Fibroblast of the aortic adventitia (primary cell): ENCODE results near the gene GRXCR2.

DNA sequence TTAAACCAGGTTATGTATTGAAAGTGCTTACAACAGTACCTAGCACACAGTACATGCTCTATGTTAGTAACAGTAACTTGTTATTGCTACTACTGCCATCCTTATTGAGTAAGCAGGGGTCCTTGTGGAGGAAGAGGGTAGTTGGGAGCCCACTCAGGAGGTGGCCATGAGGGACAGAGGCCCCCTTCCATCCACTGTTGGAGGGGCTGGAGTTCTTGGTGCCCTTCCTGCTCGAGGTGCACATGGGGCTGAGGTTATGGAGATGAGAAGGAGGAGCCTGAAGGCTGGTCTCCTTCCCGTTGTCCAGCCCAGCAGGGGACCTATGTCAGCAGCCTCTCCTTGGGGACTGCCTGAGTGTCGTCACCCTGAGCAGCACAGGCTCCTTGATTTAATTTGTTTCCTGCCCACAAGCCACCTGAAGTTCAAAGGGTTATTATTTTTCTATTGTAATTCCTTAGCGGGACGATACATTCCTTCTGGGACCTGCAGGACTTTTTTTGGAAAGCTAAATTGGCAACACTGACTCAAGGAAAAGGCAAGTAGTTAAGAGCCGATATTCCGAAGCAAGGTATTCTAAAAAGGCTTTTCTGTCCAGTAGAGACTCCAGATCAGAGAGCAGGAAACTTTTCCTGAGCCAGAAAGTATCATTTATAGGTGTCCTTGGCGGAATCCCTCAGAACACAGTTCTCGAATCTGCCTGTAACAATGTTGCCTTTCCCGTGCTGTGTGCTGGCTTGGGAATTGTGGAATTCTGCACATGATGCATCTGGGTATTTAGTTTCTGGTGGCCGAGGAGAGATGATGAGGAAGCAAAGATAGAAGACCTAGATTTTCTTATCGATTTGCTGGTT lies 55.2 kb downstream of the ARHGAP26 start:
- CAGE, long polyA plus RNA = no peak

- CAGE, long polyA plus RNA = no peak
Observed at GRCh38 chr5:142874515-142875393, 104.6 kb downstream of the ARHGAP26 start.

- CAGE, long polyA plus RNA = no peak
Observed at GRCh38 chr5:142901100-142901477, 130.9 kb downstream of the ARHGAP26 start.

- CAGE, long polyA plus RNA = no peak
Observed at GRCh38 chr5:142901816-142902446, 131.8 kb downstream of the ARHGAP26 start.

DNA sequence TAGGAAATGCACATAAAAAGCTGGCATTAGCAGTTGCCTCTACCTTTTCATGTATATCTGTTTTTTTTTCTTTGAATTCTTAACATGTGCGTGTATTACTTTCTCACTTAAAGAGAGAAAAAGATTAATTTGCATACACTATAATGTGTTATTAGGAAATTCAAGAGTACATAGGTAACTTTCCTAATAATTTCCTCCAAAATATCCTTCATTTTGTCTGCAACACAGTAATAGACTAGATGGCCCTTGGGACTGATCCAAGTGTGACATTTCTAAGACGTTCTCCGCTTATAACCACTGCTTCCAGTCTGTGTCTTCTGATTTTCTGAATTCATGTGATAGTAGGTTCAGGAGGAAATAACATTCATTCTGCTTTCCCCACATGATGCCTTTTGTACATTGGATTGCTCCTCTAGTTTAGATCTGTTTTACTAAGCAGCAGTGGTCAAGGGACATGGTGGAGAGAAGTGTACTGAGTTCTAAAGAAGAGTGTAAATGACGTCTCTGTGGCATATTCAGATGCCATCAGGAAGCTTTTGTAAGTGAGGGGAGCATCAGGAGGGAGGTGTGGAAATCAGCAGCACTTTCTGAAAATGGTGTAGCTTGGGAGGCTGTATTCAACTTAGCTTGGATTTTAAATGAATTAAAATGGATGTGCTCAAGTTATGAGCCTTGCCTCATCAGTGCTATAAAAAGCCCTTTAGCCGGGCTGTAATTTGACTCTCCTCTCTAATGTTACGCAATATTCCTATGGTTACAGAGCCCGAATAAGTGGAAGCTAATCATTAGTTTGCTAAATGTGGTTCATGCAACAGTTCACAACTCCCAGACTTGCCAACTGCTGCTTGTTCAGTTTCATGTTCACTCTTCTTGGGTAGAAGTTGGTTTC lies 281.1 kb downstream of the ARHGAP26 start:
- CAGE, long polyA plus RNA = no peak

GRCh38 chr5:143056797-143057127 lies 286.6 kb downstream of the ARHGAP26 start:
- CAGE, long polyA plus RNA = no peak

DNA sequence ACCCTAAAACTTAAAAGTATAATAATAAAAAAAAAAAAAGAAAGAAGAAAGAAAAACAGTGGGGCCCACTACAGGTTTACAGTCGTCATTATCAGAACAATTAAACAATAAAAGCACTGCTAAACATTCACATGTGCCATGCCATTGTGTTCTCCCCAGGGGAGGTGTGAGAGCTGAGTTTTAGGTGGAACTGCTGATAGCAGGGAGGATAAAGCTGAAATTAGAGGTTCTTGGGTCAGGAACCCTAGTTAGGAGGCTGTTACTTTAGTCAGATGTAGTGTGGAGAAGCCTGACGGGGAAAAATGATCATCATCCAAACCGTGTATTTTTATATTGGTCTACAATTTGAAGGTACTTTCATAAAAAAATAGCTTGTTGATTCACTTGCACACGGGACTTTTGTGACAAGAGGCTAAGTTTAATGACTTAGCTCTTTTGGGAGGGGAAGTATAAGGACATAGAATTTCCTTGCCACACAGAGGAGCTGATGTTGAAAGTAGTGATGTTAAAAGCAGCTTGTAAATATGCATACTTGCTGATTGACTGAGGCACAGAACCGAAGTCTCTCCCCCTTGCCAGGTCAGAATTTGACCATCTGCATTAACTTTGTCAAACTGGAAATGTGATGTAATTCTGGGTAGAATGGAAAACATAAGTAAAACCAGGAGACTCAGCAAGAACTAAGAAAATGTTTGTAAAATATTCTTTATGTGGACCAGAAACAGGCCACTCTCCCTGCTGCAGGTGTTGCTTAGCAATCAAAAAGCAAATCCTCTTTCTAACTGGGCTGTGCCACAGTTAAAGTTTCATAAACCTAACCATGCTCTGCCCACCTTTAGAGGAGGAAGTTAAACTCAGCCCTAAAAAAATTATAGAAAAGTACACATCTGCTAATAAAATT lies 284.3 kb downstream of the NR3C1 start:
- CAGE, long polyA plus RNA = no peak

DNA sequence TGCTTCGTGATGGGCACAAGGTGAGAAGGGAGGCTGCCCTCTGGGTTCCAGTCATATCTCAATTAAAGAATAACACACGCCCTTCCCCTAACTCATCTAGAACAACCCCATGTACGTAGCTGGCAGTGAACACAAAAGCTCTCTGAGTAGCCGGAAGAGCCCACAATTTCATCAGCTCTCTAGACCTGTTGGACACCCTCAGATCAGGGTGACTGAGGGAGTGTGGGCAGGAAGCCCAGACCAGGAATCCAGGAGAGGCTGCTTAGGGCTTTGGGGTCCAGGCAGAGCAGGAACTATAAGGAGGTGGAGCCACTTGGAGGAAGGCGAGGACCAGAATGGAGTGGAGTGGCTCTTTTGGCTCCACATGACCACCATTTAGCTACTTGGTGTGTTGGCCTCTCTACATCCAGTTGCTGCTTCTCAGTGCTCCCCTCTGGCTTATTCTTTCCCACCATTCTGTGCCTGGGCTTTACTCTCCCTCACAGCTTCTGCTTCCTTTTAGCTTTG lies 237.4 kb downstream of the NR3C1 start:
- CAGE, long polyA plus RNA = no peak

- CAGE, long polyA plus RNA = no peak
Observed at GRCh38 chr5:143207438-143208230, 195.9 kb downstream of the NR3C1 start.

DNA sequence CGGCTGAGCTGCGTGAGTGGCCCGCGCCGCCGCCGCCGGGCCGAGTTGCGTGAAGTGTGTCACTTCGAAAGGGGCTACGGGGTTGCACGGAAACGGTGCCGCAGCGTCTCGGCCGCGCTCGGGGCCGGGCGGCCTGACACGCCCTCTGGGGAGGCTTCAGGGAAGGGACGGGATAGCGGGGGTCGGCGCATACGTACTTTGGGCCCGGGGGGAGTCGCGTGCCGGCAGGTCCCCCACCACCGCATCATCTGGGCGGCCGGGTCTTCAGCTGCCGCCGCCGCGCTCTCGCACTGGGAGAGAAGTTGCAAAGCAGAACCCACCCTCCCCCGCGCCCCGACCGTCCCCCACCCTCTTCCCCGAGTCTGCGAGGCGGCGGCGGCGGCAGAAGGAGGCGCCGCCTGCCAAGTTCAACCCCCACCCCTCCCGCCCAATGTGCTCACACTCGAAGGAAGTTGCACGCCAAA lies 725 bp upstream of the NR3C1 start:
- CAGE, long polyA plus RNA = no peak

- CAGE, long polyA plus RNA = no peak
Observed at GRCh38 chr5:143433559-143434399, 30.3 kb upstream of the NR3C1 start.

GRCh38 chr5:145872894-145873292 lies at the start of gene GRXCR2:
Gene GRXCR2 (minus strand): TSS chr5:145873014.
- CAGE, long polyA plus RNA = no peak

GRCh38 chr5:145940936-145941597 lies 4.7 kb downstream of the SH3RF2 start:
- CAGE, long polyA plus RNA = no peak

- CAGE, long polyA plus RNA = no peak
Observed at GRCh38 chr5:146007219-146007768, 70.9 kb downstream of the SH3RF2 start.

GRCh38 chr5:146027584-146028187 lies 77.7 kb downstream of the PLAC8L1 start:
- CAGE, long polyA plus RNA = no peak

DNA sequence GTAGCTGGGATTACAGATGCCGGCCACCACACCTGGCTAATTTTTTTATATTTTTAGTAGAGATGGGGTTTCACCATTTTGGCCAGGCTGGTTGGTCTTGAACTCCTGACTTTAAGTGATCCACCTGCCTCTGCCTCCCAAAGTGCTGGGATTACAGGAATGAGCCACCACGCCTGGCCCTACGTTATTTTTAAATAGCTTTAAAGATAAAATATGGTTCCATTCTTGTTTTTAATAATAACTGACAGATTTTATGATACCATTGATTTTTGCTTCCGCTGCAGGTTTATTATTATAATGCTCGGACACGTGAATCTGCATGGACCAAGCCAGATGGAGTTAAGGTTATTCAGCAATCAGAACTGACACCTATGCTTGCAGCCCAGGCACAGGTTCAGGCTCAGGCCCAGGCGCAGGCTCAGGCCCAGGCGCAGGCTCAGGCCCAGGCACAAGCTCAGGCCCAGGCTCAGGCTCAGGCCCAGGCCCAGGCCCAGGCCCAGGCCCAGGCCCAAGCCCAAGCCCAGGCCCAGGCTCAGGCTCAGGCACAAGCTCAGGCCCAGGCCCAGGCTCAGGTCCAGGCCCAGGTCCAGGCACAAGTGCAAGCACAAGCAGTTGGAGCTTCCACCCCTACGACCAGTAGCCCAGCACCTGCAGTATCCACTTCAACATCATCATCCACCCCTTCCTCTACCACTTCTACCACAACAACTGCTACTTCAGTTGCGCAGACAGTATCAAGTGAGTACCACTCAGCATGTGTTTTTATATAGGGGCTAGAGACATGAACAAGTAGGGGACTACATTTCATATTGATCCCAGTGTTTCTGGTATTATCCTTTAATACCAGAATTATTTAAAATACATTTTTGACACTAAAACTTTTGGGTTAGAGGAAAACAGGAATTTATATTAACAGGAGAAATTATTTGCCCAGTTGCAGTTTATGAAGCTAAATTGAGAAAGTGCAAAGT lies 11.8 kb downstream of the TCERG1 start:
- CAGE, long polyA plus RNA = no peak

GRCh38 chr5:146487276-146487869 lies 28.6 kb downstream of the GPR151 start:
- CAGE, long polyA plus RNA = no peak

DNA sequence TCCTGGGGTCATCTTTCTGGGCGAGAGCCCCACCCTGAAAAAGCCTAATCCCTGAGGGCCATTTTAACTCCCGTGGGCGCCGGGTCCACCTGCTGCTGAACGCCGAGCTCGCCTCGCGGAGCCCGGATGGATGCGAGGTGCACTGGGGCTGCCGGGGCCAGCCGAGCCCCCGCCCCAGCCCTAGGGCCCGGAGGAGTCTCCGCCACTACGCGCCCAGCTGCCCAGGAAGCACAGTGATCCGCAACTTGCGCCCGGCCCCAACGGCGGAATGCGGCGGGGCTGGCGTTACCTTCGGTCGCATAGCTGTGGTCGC lies 888 bp downstream of the PPP2R2B start:
- CAGE, long polyA plus RNA = no peak

GRCh38 chr5:147235213-147235478 lies 320 bp downstream of the STK32A start:
- CAGE, long polyA plus RNA = no peak

DNA sequence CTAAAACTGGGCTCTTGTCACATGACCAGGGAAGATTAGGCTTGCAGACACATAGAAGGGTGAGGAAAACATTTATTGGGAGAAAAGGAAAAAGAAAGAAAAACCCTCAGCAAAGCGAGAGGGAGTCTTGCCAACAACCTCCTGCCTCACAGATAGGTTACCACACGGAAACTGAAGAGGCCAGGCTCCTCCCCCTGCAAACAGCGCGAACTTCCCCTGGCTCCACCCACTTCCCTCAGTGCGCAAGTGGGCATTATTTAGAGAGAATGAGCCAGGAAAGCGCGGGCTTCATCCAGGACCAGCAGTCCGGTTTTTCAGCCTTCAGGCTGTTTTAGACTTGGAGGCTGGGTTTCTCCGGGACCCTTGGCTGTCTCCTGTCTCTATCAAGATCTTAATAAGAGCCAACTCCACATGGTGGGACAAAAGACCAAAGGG lies 70.3 kb downstream of the STK32A start:
- CAGE, long polyA plus RNA = no peak